AG09319 (cell line): ENCODE measurements around a stretch of chr12.

GRCh38 chr12:113050886-113051329, 5.6 kb upstream of the DTX1 start:
- RRBS = no CpG with 5 or more reads among the region's 11 CpGs

GRCh38 chr12:113089269-113089899, 32.9 kb downstream of the DTX1 start:
- RRBS = 64% methylated on average over 6 of the region's 12 CpGs

DNA sequence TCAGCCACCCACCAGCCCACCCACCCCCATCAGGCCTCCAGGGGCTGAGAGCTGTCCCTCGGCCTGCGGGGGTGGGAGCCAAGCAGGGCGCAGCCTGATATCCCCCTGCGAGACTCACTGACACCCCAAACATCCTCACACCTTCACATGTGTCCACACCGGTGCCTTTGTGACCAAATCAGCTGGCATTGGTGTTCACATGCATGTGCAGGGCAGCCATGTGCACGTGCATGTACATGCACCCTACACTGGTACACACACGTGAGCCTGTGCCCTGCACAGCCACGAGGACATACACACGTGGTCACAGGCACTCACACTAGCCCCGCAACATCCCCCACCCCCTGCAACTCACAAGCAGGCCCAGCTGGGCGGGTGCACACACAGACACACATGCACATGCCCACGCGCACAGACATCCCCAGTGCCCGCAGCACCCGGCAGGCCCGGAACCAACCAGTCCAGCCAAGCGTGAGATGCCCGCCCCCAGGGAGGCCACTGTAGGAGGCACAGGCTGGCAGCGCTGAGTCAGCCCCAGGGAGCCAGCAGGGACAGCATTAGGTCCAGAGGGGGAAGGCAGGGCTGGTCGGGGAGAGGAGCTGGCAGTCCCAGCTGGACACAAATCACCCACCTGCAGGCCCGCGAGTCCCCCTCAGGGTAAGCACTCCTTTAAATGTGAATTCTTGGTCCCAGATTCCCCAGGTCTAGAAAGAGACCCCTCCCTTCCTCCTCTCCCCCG, 5.3 kb downstream of the RASAL1 start:
- RRBS = no CpG with 5 or more reads among the region's 23 CpGs

- RRBS = no CpG with 5 or more reads among the region's 8 CpGs
Measured at GRCh38 chr12:113239095-113239798, 18.0 kb downstream of the TPCN1 start.

GRCh38 chr12:113467821-113468435, 3.7 kb downstream of the LHX5 start:
- RRBS = 4% methylated on average over 5 of the region's 54 CpGs

GRCh38 chr12:114368739-114369019, 37.3 kb downstream of the TBX5 start:
- RRBS = no CpG with 5 or more reads among the region's 3 CpGs

GRCh38 chr12:114402897-114403581, 2.9 kb downstream of the TBX5 start:
- RRBS = no CpG with 5 or more reads among the region's 41 CpGs

GRCh38 chr12:114671519-114672591, 12.1 kb downstream of the TBX3 start:
- RRBS = 2% methylated on average over 8 of the region's 60 CpGs

DNA sequence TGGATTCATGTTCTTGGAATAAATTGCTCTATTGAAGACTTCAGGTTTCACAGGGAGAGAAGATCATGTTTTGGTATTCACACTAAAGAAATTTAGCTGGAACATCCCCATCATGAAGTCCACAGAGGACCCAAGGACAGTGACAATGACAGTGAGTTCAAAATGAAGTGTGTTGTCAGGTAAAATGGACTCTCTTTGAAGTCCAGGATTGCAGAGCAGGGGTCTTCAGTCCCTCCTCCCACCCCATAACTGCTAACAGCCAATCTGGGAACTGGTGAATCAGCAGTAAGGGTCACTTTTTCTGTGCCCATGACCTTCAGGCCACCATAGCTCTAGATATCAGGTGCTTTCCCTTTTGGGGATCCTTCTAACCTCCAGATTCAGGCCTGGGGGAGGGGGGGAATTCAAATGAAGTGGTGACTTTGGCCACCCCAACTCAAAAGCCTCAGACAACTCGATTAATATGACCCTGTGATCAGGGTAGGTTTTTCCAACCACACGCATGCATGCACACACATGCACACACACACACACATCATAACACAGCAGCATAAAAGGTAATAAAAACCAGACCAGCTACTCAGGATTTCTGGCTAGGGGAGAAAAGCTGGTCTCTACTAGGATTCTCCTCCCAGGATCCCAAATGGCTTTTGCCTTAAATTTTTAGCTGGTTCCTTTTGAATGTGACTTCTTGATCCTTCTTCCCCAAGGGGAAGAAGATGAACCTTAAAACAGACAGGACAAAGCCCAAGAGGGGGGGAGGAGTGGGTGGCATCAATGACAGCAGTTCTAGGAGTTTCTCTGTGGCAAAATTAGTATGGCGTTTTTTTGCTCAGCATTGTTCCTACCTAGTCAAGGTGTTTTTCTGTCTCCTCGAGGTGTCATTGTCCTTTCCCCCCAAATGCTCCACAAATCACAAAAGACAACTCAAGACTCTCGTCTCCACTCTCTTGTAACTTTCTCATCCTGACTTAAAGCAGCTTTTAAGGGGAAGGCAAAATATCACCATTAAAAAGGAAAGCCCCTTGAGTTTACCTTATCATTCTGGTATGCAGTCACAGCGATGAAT, 5.2 kb downstream of the TBX3 start:
- RRBS = no CpG with 5 or more reads among the region's 6 CpGs

GRCh38 chr12:114692157-114693184, 8.5 kb upstream of the TBX3 start:
- RRBS = 2% methylated on average over 5 of the region's 65 CpGs

GRCh38 chr12:114698399-114698707, 14.4 kb upstream of the TBX3 start:
- RRBS = no CpG with 5 or more reads among the region's 14 CpGs

GRCh38 chr12:114933356-114933710, 249.4 kb upstream of the TBX3 start:
- RRBS = no CpG with 5 or more reads among the region's 2 CpGs

DNA sequence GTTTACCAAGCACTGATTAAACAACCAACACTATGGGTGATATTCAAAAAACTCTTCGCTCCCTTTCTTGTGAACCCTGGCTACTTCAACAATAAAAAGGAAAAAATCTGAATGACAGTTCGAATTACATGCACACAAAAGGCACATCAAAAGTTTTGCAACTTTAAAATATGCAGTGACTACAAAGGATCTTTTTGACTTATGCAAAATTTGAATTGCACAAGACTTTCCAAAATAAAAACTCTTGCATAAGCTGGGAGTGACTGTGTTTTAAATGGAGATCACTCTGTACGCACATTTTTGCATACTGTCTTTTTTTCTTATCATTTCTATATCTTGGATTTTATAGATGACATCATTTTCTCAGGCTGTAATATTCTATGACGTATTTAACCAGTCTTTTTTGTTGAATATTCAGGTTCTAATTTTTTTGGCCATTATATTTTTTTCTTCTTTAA, 667.6 kb upstream of the TBX3 start:
- RRBS = no CpG with 5 or more reads among the region's 4 CpGs

DNA sequence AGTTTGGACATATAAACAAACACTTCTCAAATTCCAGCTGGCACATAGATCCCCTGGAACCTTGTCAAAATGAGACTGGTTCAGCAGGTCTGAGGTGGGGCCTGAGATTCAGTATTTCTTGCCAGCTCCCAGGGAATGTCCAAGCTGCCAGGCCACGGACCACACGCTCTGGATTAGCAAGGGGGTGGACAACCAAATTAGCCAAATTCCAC, 789.3 kb upstream of the TBX3 start:
- RRBS = no CpG with 5 or more reads among the region's 2 CpGs

GRCh38 chr12:115758749-115759448, 518.6 kb downstream of the MED13L start:
- RRBS = no CpG with 5 or more reads among the region's 8 CpGs

GRCh38 chr12:115867761-115868304, 409.7 kb downstream of the MED13L start:
- RRBS = no CpG with 5 or more reads among the region's 4 CpGs

DNA sequence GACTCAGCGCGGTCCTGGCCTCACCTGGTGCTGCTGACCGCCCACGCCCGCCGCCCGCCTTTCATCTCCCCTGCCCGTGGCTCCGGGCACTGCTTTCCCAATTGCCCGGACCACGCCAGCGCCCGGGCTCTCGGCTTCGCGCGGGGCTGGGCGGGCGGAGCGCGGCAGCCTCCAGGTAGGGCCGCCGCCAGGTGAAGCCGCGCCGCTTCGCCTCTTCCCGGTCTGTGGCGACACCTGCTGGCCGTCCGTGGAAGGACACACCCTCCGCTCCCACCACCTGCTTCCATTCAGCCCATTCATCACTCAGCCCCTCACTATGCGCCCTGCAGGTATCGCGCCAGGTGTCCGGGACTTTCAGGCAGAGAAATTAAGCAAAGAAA, 360.4 kb downstream of the MED13L start:
- RRBS = 4% methylated on average over 19 of the region's 36 CpGs

- RRBS = no CpG with 5 or more reads among the region's 12 CpGs
Measured at GRCh38 chr12:116160023-116161266, 117.0 kb downstream of the MED13L start.

GRCh38 chr12:116161267-116161939, 116.1 kb downstream of the MED13L start:
- RRBS = no CpG with 5 or more reads among the region's 5 CpGs

DNA sequence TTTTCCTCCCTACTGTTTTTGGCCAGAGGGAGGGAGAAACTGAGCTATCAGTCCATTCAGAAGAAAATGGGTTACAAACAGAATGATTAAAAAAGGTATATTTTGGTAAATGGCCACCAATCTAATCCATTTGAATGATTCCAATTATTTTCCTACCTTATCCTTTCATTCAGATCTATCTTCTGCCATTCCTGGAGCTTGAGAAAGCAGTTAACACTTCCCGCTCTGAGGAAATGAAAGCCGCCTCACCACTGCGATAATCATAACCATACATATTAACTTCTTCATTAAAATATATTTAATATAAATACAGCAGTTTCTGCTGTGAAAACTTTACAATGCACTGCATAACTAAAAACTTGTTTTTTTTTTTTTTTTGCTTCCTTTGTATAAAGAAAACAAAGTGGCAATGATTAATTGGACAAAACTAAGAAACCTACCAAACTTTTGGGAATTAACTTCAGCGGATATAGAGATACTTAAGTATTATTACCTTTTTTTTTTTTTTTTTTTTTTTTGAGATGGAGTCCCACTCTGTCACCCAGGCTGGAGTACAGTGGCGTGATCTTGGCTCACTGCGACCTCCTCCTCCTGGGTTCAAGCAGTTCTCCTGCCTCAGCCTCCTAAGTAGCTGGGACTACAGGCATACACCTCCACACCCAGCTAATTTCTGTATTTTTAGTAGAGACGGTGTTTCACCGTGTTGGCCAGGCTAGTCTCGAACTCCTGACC, 71.7 kb downstream of the MED13L start:
- RRBS = no CpG with 5 or more reads among the region's 9 CpGs